ENCODE measurements around the genes MXRA8 and AURKAIP1.

DNA sequence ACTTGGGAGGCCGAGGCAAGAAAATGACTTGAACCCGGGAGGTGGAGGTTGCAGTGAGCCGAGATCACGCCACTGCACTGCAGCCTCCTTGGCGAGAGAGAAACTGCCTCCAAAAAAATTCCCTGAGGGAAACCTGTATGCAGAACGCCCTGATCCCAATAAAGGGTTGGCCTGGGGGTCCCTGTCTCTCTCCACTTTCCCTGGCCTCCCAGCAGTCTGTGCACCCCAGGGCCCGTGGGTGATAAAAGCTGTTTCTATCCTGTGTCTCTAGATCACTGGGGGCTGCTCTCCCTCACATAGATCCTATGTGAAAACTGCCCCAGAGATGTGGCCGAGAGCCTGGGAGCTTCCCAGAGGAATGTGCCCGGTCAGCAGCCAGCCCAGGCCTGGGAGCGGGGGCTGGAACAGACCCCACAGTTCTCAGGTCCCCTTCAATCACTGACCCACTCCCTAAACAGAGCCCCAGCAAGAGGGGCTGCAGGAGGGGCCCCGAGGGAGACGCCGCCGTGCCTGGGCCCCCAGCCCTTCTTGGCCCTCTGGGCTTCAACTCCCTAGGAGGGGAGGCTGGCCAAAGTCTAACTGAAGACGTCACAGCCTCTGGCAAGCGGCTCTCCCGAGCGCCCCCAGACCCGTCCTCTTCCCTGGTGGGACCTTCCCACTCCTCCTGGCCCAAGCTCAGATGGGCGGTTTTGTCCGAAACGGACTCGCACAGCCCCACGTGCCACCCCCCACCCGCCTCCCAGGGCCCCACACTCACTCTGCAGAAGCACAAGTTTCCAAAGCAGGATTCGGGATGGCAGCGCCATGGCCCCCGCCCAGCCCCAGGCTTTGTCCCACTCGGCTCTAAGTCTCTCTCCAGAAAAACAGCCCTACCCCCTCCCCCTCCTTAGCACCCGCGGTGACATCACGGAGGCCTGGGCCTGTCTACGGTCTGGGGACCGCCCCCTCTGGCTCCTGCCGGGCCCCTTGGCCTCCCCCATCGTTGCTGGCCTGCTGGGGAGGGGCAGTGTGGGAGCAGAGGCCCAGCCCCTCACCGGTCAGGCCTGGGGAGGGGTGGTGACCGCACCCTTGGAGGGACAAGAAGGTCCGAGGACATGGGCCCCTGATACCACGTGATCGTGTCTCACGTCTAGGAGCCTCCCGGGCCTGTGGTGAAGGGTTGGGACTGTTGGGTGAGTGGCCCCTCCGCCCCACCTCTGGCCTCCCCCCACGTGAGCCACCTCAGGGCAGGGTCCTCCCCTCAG, at the start of gene MXRA8:
Gene MXRA8, minus strand, starts transcription at position 857 of the 1,244 bp plus-strand sequence.
- RRBS, 2 experiments, result 6 to 43% methylated on average over 4 to 8 of the region's 45 CpGs

- RRBS, 2 experiments, result 7 to 23% methylated on average over 3 of the region's 23 CpGs
Observed at GRCh38 chr1:1371977-1372762, 2.8 kb downstream of the AURKAIP1 start.

DNA sequence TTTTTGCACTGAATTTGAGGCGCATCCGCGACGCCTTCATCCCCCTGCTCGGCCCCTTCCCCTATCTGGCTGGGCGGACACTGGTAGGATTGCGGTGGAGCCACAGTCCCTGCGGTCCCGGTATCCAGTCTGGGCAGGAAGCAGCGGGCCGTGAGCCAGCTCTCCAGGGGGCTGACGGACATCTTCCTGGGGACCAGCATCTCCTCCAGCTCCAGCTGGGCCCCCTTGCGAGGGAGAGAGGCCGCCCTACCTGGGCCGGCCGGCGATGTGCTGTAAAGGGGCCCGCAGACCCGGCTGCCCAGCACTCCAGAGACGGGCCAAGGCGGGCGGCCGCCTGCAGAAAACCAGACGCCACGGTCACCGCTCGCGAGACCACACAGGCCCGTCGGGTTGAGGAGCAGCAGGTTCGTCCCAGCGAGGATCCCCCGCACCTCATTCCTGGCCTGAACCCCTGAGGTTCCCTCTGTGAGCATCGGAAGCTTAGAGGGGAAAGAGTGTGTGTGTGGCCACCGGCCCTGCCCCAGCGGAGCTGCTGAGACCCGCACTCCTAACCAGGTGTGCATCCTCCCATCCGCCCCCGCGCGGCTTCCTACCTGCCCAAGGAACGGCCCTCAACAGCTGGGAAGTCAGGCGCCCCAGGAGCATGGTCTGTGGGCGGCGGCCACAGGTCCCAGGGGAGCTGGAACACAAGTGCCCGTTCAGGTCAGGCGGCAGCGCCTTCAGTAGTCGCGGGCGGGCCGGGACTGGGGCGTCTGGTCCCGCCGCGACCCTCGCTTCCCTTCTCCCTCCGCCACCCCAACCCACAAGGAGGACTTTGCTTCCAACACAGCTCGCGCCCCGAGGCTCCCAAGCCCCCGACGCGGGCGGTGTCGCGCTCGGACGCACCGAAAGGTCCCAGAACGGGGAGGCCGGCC, 638 bp downstream of the AURKAIP1 start:
- RRBS, 2 experiments, result 13% methylated on average over 3 of the region's 72 CpGs; no CpG with 5 or more reads in 1 of the 2 experiments

DNA sequence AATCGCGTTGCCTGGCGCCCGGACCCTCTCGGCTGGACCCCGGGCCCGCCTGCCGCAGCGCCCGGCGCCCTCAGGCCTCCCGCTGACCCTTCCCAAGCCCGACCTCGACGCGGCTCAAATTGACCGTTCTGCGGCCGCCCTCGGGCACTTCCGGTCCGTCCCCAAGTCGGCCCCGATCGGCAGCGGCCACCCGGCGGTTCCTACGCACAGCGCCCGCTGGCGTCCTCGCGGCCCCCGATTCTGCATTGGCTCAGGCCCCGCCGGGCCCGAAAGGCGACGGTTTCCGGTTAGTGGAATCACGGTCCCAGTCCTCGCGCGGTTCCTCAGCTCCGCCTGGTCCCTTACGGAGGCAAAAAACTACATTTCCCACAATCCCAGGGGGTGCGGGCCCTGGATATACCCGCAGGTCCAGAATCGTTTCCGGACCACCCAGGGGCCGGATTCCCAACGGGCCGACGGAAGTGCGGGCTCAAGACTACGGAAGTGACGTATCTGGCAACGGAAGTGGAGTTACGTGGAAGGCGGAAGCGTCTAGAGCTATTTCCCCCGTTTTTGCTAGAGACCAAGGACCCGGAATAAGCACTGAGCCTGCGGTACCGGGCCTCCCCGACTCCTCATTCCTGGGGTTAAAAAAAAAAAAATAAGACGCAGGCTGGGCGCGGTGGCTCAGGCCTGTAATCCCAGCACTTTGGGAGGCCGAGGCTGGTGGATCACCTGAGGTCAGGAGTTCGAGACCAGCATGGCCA, at the start of gene AURKAIP1:
Gene AURKAIP1, minus strand, starts transcription at position 157 of the 746 bp plus-strand sequence.
- RRBS, 2 experiments, result under 1 to 6% methylated on average over 34 to 37 of the region's 72 CpGs

DNA sequence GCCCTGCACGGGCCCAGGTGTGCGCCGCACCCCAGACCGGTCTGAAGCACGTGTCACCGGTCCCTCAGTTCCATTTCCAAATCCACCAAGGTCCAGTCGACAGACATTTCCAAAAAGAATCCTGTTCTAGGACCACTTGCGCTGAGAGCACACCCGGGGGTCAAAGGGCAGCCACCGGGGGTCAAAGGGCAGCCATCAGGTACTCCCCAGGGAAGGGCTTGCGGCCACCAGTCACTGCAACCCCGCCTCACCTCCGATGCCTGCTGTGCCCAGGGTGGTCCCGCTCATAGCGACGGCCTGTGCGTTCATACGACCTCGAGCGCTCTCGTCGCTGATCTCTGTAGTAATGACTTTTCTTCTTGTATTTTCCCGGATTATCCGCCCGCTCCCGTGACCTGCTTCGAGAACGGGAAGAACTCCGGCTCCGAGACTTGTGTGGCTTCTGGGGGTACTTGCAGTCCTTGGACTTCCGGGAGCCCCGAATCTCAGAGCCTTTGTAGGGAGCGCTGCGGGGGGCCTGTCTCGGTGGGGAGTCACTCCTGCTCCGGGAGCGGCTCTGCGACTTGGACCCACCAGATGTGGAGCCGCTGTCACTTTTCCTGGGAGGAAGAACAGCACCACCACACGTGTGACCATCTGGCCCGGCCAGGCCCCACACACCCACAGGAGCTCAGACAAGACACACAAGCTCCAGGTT, 12.0 kb downstream of the CCNL2 start:
- RRBS, 2 experiments, result 93 to 95% methylated on average over 20 of the region's 41 CpGs

DNA sequence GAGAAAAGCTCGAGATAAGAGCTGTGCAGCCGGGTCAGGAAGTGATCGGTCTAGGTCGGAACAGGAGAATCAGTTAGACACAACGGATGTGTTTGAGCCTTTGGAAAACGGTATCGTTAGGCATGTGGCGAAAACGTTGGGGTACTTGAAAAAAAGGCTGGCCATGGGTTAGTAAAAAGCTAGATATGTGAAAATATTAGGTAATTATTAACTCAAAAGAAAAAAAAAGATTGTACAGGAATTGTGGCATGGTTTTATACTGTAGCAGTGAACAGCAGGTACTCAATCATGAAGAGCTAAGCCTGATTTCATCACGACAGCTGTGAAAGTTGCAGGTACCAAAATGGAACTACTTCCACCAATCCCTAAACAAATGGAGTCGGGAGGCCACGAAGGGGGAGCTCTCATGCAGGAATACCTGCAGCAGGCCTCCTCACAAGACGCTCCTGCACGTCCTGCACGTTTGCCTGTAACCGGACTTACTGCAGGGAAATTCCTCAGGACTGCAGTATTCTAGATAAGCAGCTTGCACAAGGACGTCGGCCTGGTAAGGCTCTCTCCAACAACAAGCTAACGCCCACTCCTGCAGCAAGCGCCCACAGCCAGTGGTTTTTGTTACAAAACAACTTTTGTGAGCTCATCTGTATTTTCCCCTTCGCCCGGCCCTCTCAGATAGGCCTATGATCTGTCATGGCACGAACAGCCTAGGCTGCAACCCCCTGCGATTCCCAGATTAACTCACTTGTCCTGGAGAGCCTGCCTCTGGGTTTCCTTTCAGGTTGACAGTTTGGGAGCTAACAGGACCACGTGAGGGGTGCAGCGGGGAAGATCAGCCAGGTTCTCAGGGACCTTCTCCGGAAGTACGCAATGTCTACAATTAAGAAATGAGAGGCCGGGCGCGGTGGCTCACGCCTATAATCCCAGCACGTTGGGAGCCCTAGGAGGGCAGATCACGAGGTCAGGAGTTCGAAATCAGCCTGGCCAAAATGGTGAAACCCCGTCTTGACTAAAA, 1.1 kb upstream of the MIB2 start:
- RRBS, 2 experiments, result 0 to 27% methylated on average over 2 of the region's 36 CpGs

DNA sequence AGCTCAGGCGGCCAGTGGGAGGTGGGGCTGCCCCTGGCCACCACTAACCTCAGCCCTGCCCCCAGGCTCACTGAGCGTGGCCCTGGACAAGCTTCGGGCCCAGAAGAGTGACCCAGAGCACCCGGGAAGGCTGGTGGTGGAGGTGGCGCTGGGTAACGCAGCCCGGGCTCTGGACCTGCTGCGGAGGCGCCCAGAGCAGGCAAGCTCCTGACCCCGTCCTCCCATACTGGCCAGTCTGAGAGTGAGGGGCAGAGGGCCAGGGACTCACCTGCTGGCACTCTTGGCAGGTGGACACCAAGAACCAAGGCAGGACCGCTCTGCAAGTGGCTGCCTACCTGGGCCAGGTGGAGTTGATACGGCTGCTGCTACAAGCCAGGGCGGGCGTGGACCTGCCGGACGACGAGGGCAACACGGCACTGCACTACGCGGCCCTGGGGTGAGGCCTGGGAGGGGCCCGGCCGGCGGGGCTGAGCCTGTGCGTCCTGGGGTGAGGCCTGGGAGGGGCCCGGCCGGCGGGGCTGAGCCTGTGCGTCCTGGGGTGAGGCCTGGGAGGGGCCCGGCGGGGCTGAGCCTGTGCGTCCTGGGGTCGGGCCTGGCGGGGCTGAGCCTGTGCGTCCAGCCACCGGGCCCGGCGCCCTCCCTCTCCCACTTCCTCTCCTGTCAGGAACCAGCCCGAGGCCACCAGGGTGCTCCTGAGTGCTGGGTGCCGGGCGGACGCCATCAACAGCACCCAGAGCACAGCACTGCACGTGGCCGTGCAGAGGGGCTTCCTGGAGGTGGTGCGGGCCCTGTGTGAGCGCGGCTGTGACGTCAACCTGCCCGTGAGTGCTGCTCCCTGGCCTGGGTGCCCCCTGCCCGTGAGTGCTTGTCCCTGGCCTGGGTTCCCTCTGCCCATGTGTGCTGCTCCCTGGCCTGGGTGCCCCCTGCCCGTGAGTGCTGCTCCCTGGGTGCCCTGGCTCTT, 4.7 kb upstream of the MMP23B start:
- RRBS, 2 experiments, result 71 to 73% methylated on average over 18 of the region's 50 CpGs

DNA sequence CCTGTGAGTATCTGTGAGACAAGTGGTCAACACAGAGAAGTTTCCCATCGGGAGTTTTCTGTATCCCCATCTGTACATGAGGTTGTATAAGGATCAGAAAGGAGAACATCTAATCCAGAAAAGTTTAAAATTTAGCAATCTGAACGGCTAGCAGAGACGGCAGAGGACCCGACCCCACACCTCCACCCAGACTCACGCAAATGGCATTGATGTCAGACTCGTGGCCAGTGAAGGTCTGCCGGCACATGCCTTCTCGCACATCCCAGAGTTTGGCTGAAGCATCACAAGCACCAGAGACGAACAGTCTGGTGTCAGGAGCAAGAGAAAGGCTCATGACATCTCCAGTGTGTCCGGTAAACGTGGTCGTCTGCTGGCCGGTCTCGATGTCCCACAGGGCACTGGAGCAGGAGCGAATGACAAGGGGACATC, 11.9 kb upstream of the NADK start:
- RRBS, 2 experiments, result 93% methylated on average over 3 of the region's 15 CpGs; no CpG with 5 or more reads in 1 of the 2 experiments

DNA sequence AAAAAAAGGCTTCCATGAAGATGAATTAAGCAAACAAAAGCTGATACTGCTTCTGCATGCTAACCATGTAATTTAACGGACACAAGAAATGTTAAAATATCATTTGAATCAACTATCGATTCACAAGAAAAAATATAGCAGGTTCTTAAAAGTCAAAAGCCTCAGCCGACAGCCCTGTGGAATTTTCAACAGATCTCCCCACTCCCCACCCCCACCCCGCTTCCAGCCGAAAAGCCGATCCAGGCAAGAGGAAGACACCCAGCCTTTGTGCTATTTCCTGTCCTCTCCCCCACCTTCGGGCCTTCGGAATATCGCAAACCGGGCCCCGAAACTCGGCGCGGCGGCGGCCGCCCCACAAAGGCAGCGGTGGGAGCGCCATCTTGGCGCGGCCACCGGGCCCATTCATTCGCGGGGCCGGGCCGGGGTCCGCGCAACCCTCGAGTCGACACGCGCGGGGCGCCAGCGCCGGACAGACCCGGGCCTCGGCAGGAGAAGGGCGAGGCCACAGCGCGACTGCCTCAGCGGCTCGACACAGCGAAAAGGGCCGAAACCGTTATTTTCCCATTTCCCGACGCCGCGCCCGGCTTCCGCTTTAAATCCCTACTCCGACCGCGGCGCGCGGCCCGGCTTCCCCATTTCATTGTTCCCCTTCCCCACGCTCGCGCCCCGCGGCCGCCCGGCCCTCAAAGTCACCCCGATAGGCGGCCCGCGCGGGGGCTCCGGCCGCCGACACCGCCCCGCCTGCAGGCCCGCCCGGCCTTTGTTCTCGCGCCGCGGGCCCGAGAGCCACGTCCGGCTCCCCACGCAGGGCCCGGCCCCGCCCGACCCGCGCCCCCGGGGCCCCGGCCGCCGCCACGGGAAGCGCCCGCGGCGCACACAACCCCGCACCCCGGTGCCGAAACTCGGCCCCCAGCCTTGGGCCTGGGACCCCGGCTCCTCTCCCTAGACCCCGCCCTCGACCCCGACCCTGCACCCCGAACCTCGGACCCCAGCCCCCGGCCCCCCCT, 913 bp downstream of the GNB1 start:
- RRBS, 2 experiments, result 1 to 5% methylated on average over 78 to 83 of the region's 111 CpGs

DNA sequence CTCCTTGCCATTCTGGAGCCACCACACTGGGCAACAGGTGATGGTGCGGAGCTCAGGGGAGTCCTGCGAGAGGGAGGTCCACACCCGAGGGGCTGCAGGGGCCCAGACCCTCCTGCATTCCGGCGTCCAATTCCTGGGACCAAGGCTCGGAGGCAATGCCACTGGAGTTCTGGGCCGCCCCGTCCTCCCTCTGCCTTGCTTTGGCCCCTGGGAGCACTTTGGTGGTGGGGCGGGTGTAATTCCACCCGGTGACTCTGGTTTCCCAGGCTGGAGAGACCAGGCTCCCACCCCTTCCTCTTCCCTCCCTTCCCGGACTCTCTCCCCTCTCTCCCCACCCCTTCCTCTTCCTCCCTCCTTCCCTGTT, 1.9 kb downstream of the PRKCZ start:
- RRBS, 2 experiments, result 75 to 94% methylated on average over 2 to 5 of the region's 11 CpGs

DNA sequence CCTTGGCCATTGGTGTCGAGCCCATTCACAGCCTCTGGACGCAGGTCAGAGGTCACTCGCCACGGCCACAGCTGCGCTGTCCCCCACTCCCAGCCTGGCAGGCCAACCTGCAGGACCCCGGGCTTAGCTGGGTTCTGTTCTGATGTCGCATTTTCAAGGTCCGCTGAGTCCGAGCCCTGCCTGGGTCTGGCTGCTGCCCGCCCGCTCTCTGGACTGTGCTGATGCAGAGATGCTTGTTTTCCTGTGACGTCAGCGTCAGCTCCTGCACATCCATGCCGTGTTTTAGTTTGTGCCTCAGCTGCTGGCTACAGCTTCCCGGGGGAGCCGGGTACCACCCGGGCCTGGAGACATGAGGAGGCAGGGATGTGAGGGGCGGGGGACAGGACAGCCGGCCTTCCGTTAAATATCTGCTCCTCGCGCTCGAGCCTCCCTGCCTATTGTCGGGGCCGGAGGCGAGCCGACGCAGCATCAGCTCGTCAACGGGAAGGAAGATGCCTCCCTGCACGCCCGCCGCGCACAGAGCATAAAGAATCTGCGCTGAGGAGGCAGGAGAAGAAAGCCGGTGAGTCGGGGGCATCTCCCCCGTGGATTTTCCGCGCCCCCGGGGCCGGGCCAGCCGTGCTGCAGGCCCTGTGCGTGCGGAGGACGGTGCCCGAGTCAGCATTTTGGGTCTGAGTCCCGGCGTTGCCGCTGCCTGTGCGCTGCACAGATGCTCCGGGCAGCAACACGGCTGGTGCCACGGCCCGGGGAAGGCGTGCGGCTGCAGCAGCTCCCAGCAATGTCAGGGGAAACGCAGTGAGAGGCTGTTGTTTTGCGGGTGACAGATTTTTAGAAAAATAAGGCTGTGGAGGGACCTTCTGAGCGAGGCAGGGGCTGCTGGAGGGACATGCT, 23.4 kb downstream of the PRKCZ start:
- RRBS, 2 experiments, result 83 to 85% methylated on average over 22 to 28 of the region's 60 CpGs

DNA sequence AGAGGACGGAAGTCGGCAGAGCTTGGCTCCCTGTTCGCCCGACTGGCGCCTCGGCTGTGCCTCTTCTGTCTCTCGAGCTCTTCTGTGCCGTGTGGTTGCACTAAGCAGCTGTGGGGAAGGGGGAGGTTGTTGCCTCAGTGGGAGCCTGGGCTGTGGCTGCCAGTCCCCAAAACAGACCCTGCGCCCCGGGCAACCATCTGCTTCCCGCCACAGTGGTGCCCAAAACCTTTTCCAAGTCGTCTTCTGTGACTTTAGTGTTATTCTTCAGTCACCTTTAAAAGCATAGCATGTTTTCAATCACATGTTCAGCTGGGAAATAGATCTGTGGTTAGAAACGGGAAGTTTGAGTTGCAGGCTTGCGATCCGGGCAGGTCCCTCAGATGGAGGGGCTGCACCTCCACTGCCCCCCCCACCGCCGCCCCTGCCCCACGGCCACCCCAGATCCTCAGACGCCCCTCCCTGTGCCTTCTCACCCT, 67.5 kb downstream of the FAAP20 start:
- RRBS, 2 experiments, result no CpG with 5 or more reads among the region's 19 CpGs

- RRBS, 2 experiments, result no CpG with 5 or more reads among the region's 43 CpGs
Observed at GRCh38 chr1:2134994-2136197, 59.2 kb downstream of the FAAP20 start.

- RRBS, 2 experiments, result no CpG with 5 or more reads among the region's 29 CpGs
Observed at GRCh38 chr1:2136720-2137695, 57.6 kb downstream of the FAAP20 start.

DNA sequence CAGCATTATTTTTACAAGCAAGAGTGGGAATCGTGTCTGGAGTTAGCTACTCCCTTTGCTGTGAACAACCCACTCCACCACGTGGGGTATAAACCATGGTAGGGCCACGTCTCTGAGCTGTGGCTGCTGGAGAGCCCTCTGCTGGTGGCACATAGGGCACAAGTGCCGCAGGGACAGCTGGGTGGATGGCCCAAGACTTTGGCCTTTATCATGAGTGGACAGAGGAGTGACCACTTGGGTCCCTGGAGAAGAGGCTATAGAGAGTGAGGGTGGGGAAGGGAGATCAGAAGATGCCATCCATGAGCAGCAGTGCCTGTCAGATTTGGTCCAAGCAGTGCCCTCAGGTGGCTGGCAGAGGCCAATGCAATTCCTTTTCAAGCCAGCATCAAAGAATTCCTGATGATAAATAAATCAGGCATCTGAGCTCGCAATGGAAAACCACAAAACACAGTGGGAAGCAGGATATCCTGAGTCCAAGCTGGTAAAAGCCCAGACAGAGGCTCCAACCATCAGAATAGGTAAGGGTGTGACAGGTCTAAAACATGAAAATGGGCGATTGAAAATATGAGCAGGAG, 54.7 kb downstream of the FAAP20 start:
- RRBS, 2 experiments, result no CpG with 5 or more reads among the region's 6 CpGs

DNA sequence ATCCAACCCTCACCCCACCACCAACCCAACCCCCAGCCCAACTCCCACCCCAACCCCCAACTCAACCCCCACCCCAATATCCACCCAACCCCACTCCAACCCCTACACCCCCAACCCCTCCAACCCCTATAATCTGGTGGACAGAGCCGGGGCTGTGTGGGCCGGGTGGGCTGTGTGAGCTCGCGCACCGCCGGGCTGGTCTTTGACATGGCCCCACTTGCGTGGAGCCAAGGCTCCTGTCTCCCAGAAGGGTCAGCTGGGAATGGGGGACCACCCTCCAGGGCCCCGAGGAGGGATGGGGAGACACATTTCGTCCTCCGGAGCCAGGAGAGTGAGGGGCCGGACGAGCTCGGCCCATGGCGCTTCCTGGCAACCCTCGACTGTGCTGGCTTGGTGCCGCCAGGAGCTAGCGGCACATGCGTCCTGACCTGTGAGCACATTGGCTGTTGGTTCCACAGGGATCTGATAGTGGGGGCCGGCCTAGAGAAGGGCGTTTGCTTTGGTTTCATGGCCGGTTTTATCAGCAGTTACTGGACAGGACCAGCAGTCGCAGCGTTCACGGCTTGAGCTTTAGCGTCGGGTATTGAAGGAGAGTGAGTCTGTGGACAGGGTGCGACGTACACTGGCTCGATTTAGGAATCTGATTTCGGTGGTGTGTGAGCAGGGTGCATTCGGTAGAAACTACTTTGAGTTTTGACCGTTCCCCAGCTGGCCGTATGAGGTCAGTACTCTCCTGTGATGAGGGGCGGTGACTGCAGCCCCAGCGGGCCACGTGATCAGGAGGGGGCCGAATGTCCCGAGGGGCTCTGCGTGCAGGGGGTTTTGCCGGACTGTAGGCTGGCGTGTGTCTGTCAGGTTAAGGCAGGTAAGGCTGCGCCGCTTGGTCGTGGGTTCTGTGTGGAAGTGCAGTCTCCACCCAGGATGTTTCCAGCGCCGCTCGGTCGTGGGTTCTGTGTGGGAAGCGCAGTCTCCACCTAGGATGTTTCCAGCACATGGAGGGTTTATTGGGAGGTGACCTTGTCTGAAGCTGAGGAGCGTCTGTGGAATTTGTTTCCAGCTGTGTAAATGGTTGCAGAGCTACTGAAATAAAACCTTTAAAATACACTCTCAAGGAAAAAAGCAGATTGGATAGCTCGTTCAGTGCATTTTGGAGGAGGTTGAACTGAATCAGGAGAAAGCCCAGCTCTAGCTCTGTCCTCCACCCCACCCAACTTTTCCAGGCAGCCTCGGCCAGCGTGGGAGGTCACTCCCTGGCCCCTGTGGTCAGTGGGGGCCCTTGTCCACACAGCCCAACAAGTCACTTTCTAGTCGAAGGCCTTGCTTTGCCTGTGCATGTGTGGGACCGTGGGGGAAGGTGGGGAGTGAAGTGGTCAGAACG, 18.6 kb downstream of the FAAP20 start:
- RRBS, 2 experiments, result no CpG with 5 or more reads among the region's 56 CpGs

- RRBS, 2 experiments, result no CpG with 5 or more reads among the region's 16 CpGs
Observed at GRCh38 chr1:2192202-2192818, 2.3 kb downstream of the FAAP20 start.

- RRBS, 2 experiments, result 2 to 5% methylated on average over 34 to 55 of the region's 123 CpGs
Observed at GRCh38 chr1:2226762-2227764, 1.1 kb upstream of the SKI start.

- RRBS, 2 experiments, result no CpG with 5 or more reads among the region's 31 CpGs
Observed at GRCh38 chr1:2230800-2231558, 2.9 kb downstream of the SKI start.

DNA sequence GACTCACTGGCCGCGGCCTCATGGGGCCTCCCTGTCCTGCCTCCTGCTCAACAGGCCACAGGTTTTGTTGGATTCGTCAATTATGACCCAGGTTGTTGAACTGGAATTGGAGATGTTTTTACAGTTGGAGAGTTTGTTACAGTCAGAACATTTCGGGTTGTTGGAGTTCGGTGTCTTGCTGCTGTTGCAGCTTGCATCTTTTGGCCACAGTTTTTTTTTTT, 21.5 kb downstream of the SKI start:
- RRBS, 2 experiments, result no CpG with 5 or more reads among the region's 5 CpGs

Measured in Panc1 (cell line).